ENCODE data around the genes MAN1A1, FABP7, NCOA7 and KIAA0408.

DNA sequence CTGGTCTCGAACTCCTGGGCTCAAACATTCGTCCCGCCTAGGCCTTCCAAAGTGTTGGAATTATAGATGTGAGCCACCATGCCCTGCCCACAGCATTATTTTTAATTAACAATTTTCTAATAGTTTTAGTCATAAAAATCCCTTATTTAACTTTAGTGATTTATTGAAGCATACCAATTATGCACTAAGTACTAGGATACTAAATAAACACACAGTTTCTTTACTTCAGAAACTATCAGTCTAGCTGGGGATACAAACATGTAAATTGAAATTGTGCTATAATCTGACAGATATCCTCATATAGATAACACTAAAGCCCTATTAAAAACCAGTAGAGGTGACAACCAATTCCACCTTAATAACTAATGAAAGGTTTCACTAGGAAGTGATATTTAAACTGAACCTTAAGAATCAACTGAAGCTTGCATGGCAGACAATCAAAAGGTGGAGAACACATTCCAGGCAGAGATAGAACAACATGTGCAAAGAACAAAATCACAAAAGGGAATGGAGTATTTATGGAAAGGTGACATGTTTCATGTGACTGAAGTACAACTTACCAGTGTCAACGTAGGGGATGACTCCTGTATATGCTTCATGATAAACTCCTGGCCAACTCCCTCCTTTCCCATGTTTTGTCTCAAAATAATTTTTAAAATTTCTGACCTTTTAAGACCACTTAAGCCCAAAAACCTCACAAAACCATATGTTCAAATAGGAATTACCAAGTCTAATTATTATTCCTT lies 6.4 kb downstream of the PLN start:
- CAGE, long polyA plus RNA: no peak
- RRBS: no CpG with 5 or more reads among the region's 4 CpGs

GRCh38 chr6:118650297-118651404 lies 740 bp downstream of the CEP85L start:
- CAGE, long polyA plus RNA: no peak
- RRBS: 2% methylated on average over 36 of the region's 107 CpGs

DNA sequence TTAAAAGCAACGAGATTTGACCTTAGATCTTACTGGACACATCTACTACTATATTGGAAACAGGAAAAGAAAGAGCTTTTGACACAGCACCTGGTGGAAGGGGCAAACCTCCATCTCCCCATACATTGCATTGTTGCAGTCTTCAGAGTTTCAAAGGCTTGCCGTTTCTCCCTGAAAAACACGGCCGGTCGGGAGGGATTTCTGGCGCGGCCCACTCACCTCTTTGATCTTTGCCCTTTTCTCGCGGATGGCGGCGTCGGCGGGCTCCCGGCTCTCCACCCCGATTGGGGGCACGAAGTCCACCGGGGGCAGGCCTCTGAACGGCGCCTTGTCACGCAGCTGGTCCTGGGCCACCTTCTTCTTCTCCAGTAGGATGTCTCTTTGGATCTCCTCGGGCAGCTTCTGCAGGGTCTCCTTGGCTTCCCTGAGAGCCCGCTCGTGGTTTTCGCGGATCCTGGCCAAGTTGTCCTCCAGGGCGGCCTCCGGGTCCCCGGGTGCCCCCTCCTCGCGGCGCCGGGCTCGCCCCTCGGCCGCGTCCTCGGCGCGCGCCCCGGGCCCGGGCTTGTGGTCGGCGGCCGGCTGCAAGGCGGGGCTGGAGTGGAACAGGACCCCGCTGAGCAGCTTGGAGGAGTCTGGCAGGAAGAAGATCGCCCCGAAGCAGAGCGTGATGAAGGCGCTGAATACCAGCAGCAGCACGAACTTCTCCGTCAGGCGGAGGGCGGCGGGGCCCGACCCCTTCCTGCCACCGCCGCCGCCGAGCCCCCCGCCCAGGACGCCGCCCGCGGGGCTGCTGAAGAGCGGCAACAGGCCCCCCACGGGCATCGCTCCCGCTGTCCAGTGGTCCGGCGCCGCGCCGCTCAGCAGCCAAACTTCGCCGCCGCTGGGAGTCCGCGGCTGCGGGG lies 1.1 kb downstream of the MAN1A1 start:
- CAGE, long polyA plus RNA: no peak
- RRBS: 1% methylated on average over 21 of the region's 81 CpGs

- CAGE, long polyA plus RNA: no peak
- RRBS: 2% methylated on average over 31 of the region's 102 CpGs
Measured at GRCh38 chr6:119349205-119350051, at the start of gene MAN1A1. Gene MAN1A1 (minus strand): TSS chr6:119349761.

- CAGE, long polyA plus RNA: no peak
- RRBS: no CpG with 5 or more reads among the region's 10 CpGs
Measured at GRCh38 chr6:120005428-120005798, 655.9 kb upstream of the MAN1A1 start.

DNA sequence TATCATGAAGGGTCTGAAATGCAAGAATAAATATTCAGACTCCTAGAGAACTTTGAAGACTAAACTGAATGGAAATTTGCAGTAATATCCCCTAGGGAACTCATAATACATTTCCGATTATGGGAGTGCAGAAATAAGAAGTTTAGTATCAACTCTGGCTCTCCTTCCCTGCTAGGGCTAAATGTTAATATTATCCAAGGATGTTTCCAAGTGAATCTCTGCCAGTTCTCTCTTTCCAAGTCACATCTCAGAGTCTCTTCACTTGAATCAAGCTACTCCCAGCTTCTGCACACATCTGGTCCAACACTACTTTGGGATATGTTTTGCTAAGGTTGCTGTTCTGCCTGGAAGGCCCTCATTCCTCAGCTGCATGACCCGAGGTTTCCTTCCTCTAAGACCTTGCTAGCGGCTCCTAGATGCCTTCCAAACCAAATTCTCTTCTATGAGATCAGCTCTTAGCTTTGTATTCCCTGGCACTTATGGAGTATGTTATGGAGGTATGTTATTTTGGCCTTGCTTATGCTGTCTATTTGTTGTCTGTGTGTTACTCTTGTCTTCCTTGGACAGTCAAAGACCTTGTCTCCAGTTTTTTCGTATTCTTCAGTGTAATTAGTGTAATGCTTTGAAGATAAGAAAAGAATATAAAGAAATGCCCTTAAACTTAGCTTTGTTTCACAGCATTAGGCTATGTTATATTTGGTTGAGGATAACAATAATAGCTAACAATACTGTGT lies 331.8 kb downstream of the GJA1 start:
- CAGE, long polyA plus RNA: no peak
- RRBS: no CpG with 5 or more reads among the region's 4 CpGs

GRCh38 chr6:122028655-122028861 lies 370.9 kb upstream of the HSF2 start:
- CAGE, long polyA plus RNA: no peak
- RRBS: no CpG with 5 or more reads among the region's 4 CpGs

GRCh38 chr6:122779331-122780135 lies at the start of gene FABP7:
Gene FABP7 (plus strand): TSS chr6:122779716.
- CAGE, long polyA plus RNA: no peak
- RRBS: no CpG with 5 or more reads among the region's 11 CpGs

- CAGE, long polyA plus RNA: no peak
- RRBS: no CpG with 5 or more reads among the region's 4 CpGs
Measured at GRCh38 chr6:123684931-123685514, 48.3 kb upstream of the TRDN start.

DNA sequence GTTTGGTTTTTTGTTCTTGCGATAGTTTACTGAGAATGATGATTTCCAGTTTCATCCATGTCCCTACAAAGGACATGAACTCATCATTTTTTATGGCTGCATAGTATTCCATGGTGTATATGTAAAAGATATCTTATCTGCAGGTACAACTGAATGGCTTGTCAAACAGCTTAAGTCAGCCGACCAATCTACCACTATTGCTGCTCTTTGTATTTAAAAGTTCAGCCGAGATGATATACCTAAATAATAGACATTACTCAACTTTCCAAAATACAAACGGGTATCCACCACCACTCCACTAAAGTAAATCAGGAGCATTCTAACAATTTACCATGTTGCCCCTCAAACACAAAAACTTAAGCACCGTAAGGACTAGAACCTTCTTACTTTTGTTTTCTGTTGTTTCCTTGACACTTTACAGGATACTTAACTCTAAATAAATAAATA lies 440.7 kb downstream of the NKAIN2 start:
- CAGE, long polyA plus RNA: no peak
- RRBS: no CpG with 5 or more reads among the region's 5 CpGs

DNA sequence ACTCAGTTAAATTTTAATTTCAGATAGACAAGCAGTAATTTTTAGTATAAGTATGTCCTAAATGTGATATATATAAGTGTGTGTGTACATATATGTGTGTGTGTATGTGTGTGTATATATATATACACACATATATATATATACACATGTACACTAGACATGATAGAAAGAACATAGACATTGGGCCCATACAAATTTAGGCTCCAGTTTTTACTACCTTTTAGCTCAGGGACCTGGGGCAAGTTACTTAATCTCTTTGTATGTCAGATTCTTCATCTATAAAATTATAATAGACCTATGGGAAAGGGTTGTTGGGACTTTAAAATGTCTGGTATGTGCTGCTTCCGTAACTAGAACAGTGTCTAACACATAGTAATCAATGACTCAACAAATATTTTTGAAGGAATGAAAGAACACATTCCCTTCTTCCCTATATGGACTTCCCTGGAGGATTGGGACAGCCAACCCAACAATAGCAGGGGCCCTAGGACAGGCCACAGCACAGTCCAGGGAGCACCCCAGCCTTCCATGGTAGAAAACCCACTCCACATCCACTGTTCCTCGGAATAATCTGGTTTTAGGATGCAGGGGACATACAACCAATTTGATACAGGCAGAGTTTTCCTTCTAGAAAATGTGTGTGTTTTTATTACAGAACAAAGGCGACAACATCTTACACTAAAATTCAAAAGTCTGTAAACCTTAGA lies 50.7 kb upstream of the TPD52L1 start:
- CAGE, long polyA plus RNA: no peak
- RRBS: no CpG with 5 or more reads among the region's 3 CpGs

GRCh38 chr6:125600302-125600653 lies 149.2 kb upstream of the HEY2 start:
- CAGE, long polyA plus RNA: no peak
- RRBS: no CpG with 5 or more reads among the region's 1 CpG

GRCh38 chr6:125790347-125791424 lies at the start of gene NCOA7:
Gene NCOA7 (plus strand): TSS chr6:125790960.
- CAGE, long polyA plus RNA: start-site peak on the plus strand at chr6:125790952-125791000, 330 and 92 reads in 2 replicates
- RRBS: 3% methylated on average over 64 of the region's 119 CpGs

- CAGE, long polyA plus RNA: no peak
- RRBS: no CpG with 5 or more reads among the region's 4 CpGs
Measured at GRCh38 chr6:125922102-125922704, 34.4 kb upstream of the HINT3 start.

GRCh38 chr6:125942778-125943542 lies 13.6 kb upstream of the HINT3 start:
- CAGE, long polyA plus RNA: no peak
- RRBS: no CpG with 5 or more reads among the region's 11 CpGs

- CAGE, long polyA plus RNA: no peak
- RRBS: no CpG with 5 or more reads among the region's 17 CpGs
Measured at GRCh38 chr6:127121239-127121874, 2.9 kb downstream of the RSPO3 start.

GRCh38 chr6:127458772-127459764 lies at the start of gene KIAA0408:
Gene KIAA0408 (minus strand): TSS chr6:127459389.
- CAGE, long polyA plus RNA: no peak
- RRBS: no CpG with 5 or more reads among the region's 8 CpGs

GRCh38 chr6:128339688-128340324 lies 180.6 kb downstream of the PTPRK start:
- CAGE, long polyA plus RNA: no peak
- RRBS: no CpG with 5 or more reads among the region's 1 CpG

- CAGE, long polyA plus RNA: no peak
- RRBS: no CpG with 5 or more reads among the region's 3 CpGs
Measured at GRCh38 chr6:128498101-128498691, 22.2 kb downstream of the PTPRK start.

DNA sequence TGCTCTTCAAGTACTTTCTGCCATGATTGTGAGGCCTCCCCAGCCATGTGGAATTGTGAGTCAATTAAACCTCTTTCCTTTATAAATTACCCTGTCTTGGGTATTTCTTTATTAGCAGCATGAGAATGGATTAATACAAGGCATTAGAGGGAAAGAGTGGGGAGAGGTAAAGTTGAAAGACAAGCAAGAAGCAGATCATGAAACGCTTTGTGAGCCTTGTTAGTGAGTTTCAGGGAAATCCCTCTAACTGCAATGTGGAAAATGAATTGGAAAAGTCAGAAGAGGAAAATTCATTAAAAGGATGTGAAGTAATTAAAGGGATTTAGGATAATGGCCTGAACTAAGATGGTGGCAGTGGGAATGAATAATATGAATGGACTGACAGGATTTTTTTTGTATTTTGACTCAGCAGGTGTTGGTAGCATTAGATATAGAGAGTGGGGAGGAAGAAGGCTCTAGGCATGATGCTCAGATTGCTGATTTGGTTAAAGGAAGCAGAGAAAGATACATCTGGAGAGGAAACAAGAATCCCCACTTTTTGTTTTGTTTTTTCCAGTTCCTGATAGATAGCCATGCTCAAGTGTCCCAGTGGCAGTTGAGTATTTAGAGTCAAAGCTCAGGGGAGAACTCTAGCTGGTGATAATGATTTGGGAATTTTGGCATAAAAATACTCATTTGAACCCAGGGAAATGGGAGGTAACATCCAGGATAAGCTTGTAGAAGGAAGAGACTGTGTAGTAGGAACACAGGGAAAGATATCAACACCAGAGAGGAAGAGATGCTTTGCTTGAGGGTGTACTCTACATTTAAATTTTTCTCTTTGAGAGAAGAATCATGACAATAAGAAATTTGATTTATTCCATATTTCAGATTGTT lies 93.1 kb downstream of the LAMA2 start:
- CAGE, long polyA plus RNA: no peak
- RRBS: no CpG with 5 or more reads among the region's 1 CpG